Keratinocyte (primary cell): Measurements from ENCODE around the gene ITPKC.

CAGE:
- cytosol, long polyA minus RNA: no peak
- cytosol, long polyA plus RNA: no peak
- long polyA plus RNA: no peak
- nucleus, long polyA minus RNA: no peak
- nucleus, long polyA plus RNA: no peak
Measured at GRCh38 chr19:40410286-40410485, 3.0 kb downstream of the PRX start.

GRCh38 chr19:40421927-40422759 lies 3.6 kb downstream of the SERTAD1 start:
CAGE:
- cytosol, long polyA minus RNA: no peak
- cytosol, long polyA plus RNA: no peak
- long polyA plus RNA: no peak
- nucleus, long polyA minus RNA: no peak
- nucleus, long polyA plus RNA: no peak

DNA sequence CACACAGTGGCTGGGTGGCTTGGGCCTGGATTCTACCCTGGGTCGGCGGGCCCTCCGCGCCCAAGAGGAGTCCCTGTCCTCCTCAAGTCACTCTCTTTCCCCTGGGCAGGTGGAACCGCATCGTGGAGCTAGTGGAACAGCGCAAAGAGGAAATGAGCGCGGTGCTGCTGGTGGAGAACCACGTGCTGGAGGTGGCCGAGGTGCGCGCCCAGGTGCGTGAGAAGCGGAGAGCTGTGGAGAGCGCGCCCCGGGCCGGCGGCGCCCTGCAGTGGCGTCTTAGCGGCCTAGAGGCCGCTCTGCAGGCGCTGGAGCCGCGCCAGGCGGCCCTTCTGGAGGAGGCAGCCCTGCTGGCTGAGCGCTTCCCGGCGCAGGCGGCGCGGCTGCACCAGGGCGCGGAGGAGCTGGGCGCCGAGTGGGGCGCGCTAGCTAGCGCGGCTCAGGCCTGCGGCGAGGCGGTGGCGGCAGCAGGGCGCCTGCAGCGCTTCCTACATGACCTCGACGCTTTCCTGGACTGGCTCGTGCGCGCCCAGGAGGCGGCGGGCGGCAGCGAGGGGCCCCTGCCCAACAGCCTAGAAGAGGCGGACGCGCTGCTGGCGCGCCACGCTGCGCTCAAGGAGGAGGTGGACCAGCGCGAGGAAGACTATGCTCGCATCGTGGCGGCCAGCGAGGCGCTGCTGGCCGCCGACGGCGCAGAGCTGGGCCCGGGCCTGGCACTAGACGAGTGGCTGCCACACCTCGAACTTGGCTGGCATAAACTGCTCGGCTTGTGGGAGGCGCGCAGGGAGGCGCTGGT lies 52.7 kb downstream of the SPTBN4 start:
CAGE:
- cytosol, long polyA minus RNA: no peak
- cytosol, long polyA plus RNA: no peak
- long polyA plus RNA: no peak
- nucleus, long polyA minus RNA: no peak
- nucleus, long polyA plus RNA: no peak

DNA sequence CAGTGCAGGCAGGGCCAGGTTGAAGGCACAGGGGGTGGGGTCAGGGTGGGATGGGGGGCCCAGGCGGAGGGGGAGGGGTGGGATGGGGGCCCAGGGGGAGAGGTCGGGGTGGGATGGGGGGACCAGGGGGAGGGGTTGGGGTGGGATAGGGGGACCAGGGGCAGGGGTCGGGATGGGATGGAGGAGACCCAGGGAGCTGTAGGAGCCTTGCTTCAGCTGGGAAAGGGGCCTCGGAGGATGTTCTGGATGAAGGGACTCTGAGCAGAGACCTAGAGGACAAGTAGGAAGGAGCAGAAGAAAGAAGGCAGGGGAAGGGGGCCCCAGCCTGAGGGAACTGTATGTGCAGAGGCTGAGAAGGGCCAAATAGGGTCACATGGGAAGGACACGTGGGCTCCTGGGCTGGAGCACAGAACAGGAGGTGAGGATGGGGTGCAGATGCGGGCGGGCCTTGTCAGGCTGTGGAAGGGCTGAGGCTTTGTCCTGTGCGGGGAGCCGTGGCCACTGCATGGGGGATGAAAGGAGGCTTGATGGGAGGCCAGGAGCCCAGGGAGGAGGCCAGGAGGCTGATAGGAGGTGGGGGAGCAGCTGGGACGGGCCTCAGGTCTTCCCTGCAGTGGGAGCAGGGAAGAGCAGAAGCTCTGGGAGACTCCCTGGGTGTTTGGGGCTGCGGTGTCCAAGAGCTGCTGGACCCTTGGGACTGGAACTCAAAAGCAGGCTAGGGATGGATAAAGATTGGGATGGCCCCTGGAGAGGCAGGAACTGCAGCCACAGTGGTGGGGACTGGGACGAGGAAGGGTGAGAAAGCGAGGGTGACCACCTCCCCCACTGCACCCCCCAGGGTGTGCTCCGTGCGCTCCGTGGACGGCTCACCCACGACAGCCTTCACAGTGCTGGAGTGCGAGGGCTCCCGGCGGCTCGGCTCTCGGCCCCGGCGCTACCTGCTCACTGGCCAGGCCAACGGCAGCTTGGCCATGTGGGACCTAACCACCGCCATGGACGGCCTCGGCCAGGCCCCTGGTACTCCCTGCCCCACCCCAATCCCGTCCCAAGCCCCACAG lies 11.4 kb upstream of the LTBP4 start:
CAGE:
- cytosol, long polyA minus RNA: no peak
- cytosol, long polyA plus RNA: no peak
- long polyA plus RNA: no peak
- nucleus, long polyA minus RNA: no peak
- nucleus, long polyA plus RNA: no peak

GRCh38 chr19:40685020-40686071 lies 5.1 kb downstream of the NUMBL start:
CAGE:
- cytosol, long polyA minus RNA: no peak
- cytosol, long polyA plus RNA: no peak
- long polyA plus RNA: no peak
- nucleus, long polyA minus RNA: start-site peak on the minus strand at chr19:40685643-40685725, 14 reads
- nucleus, long polyA plus RNA: no peak

DNA sequence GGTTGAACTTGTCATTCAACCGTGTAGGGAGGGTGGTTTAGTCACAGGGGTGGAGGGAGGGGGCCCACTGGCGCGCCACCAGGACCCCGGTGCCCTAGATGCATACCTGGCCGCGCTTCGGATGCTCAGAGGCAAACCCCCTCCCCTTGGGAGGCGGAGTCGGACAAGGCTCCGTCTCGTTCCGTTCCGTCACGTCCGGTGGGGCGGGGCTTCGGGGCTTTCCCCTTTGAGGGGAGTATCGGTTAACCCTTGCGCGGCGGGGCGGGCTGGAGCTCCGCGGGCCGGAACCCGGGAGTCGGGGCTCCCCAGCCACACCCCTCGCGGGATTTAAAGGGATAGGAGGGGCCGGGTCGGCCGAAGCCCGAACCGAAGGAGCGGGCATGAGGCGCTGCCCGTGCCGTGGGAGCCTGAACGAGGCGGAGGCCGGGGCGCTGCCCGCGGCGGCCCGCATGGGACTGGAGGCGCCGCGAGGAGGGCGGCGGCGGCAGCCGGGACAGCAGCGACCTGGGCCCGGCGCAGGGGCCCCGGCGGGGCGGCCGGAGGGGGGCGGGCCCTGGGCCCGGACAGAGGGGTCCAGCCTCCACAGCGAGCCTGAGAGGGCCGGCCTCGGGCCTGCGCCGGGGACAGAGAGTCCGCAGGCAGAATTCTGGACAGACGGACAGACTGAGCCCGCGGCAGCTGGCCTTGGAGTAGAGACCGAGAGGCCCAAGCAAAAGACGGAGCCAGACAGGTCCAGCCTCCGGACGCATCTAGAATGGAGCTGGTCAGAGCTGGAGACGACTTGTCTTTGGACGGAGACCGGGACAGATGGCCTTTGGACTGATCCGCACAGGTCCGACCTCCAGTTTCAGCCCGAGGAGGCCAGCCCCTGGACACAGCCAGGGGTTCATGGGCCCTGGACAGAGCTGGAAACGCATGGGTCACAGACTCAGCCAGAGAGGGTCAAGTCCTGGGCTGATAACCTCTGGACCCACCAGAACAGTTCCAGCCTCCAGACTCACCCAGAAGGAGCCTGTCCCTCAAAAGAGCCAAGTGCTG lies at the start of gene ITPKC:
ITPKC (plus strand) TSS at position 357 of the 1,038 bp plus-strand sequence.
CAGE:
- cytosol, long polyA minus RNA: no peak
- cytosol, long polyA plus RNA: start-site peak on the plus strand centred at position 435 of the sequence, 413 bp wide, 87 and 22 reads in 2 replicates
- long polyA plus RNA: no peak
- nucleus, long polyA minus RNA: no peak
- nucleus, long polyA plus RNA: start-site peak on the minus strand centred at position 294 of the sequence, 373 bp wide, 14 and 22 reads in 2 replicates; start-site peak on the plus strand centred at position 511 of the sequence, 608 bp wide, 77 and 88 reads in 2 replicates

DNA sequence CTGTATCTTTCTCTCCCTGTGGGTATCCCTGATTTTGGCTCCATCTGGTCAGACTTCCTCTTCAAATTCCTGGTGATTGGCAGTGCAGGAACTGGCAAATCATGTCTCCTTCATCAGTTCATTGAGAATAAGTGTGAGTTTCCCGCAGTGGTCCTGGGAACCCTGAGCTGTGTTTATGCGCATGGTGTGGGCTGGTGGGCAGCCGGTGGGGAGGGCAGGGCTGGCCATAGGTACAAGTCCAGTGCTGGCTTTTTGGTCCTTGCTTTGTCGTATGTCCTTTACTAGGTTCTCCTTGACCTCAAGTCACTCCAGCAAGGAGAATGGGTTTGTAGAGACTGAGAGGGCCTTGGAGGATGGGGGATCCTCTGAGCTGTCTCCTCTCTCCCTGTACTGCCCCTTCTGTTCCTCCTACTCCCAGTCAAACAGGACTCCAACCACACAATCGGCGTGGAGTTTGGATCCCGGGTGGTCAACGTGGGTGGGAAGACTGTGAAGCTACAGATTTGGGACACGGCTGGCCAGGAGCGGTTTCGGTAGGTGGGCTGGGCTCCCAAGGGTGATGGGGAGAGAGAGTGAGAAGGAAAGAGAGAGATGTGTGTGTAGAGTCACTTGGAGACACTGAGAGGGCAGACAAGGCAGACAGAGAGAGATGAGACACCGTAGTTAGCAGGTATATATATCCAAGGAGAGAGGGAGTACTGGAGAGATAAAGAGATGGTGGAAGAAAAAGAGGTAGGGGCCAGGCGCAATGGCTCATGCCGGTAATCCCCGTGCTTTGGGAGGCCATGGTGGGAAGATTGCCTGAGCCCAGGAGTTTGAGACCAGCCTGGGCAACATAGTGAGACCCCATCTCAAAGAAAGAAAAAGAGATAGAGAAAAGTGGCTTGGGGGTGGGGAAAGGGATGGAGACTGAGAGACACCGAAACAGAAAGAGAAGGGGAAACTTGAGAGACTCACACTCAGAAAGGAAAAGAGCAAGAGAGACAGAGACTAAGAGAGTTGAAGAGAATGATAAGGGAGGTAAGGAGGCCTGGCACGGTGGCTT lies 2.2 kb downstream of the RAB4B start:
CAGE:
- cytosol, long polyA minus RNA: no peak
- cytosol, long polyA plus RNA: no peak
- long polyA plus RNA: no peak
- nucleus, long polyA minus RNA: no peak
- nucleus, long polyA plus RNA: no peak

DNA sequence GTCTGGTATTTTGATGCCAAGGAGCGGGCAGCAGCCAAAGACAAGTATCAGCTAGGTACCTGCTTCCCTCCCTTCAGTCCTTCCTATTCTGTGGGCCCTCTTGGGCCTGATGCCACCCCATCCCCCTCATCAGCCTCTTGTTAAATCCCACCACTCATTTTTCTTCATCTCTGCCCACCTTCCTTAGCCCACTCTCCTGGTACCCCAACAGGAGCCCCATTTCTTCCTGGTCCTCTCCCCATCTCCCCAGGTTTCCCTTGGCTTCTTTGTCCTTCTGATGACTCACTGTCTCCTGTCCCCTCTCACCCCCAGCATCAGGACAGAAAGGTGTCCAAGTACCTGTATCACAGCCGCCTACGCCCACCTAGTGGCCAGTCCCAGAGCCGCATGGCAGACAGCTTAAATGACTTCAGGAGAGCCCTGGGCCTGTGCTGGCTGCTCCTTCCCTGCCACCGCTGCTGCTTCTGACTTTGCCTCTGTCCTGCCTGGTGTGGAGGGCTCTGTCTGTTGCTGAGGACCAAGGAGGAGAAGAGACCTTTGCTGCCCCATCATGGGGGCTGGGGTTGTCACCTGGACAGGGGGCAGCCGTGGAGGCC lies 8.6 kb downstream of the EGLN2 start:
CAGE:
- cytosol, long polyA minus RNA: no peak
- cytosol, long polyA plus RNA: no peak
- long polyA plus RNA: no peak
- nucleus, long polyA minus RNA: no peak
- nucleus, long polyA plus RNA: no peak

DNA sequence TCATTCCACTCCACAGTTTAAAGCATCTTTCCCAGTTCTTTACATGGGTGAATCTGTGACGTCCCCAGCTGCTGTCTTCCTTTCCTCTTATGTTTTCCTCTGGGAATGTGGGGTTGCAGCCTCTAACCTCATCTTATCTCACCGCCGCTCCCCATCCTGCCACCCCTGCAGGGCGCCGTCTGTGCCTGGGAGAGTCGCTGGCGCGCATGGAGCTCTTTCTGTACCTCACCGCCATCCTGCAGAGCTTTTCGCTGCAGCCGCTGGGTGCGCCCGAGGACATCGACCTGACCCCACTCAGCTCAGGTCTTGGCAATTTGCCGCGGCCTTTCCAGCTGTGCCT lies 13.5 kb downstream of the CYP2F1 start:
CAGE:
- cytosol, long polyA minus RNA: no peak
- cytosol, long polyA plus RNA: no peak
- long polyA plus RNA: no peak
- nucleus, long polyA minus RNA: no peak
- nucleus, long polyA plus RNA: no peak

DNA sequence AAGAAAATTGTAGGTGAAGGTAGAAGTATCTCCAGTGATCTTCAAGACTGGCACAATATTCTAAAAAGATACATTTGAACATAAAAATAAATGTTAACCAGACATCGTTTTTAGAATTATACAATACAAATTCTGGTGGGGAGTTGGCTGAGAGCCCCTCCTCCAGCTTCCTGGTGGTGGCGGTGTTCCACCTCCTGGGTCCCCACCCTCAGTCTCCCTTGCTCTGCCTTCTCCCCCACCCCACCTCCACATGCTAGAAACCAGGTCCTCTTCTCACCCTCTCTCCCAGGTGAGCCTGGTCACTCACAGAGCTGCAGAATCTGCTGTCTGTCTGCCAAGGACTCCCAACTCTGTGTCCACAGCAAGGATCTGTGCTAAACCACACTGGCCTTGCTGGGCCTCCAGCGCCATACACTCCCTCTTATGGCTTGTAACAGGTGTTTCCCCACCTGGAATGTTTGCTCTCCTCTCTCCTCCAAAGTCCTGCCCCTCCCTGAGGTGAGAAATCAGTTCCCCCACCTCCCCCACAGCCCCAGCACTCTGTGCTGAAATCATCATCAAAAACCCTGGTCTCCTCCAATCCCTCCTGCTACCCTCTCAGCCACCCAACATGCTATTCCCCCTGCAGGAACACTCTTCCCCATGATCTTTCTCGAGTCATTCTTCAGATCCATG lies 20.6 kb upstream of the CYP2S1 start:
CAGE:
- cytosol, long polyA minus RNA: no peak
- cytosol, long polyA plus RNA: no peak
- long polyA plus RNA: no peak
- nucleus, long polyA minus RNA: no peak
- nucleus, long polyA plus RNA: no peak

CAGE:
- cytosol, long polyA minus RNA: no peak
- cytosol, long polyA plus RNA: no peak
- long polyA plus RNA: no peak
- nucleus, long polyA minus RNA: no peak
- nucleus, long polyA plus RNA: no peak
Measured at GRCh38 chr19:41207309-41207891, 11.6 kb upstream of the AXL start.

GRCh38 chr19:41225575-41225852 lies 6.5 kb downstream of the AXL start:
CAGE:
- cytosol, long polyA minus RNA: no peak
- cytosol, long polyA plus RNA: no peak
- long polyA plus RNA: no peak
- nucleus, long polyA minus RNA: no peak
- nucleus, long polyA plus RNA: no peak

GRCh38 chr19:41273393-41274160 lies 9.4 kb downstream of the HNRNPUL1 start:
CAGE:
- cytosol, long polyA minus RNA: no peak
- cytosol, long polyA plus RNA: no peak
- long polyA plus RNA: no peak
- nucleus, long polyA minus RNA: no peak
- nucleus, long polyA plus RNA: no peak

CAGE:
- cytosol, long polyA minus RNA: no peak
- cytosol, long polyA plus RNA: no peak
- long polyA plus RNA: start-site peak on the minus strand at chr19:41331820-41332189, 40 and 38 reads in 2 replicates
- nucleus, long polyA minus RNA: start-site peak on the minus strand at chr19:41331773-41332004, 41 reads
- nucleus, long polyA plus RNA: start-site peak on the minus strand at chr19:41331831-41331938, 16 and 18 reads in 2 replicates; start-site peak on the minus strand at chr19:41331993-41332003, 30 and 18 reads in 2 replicates
Measured at GRCh38 chr19:41331476-41332531, 21.8 kb downstream of the CCDC97 start.

GRCh38 chr19:41463260-41463995 lies 20.5 kb downstream of the ERICH4 start:
CAGE:
- cytosol, long polyA minus RNA: no peak
- cytosol, long polyA plus RNA: no peak
- long polyA plus RNA: no peak
- nucleus, long polyA minus RNA: no peak
- nucleus, long polyA plus RNA: no peak

GRCh38 chr19:41530682-41531416 lies 45.1 kb upstream of the CEACAM21 start:
CAGE:
- cytosol, long polyA minus RNA: no peak
- cytosol, long polyA plus RNA: no peak
- long polyA plus RNA: no peak
- nucleus, long polyA minus RNA: no peak
- nucleus, long polyA plus RNA: no peak

DNA sequence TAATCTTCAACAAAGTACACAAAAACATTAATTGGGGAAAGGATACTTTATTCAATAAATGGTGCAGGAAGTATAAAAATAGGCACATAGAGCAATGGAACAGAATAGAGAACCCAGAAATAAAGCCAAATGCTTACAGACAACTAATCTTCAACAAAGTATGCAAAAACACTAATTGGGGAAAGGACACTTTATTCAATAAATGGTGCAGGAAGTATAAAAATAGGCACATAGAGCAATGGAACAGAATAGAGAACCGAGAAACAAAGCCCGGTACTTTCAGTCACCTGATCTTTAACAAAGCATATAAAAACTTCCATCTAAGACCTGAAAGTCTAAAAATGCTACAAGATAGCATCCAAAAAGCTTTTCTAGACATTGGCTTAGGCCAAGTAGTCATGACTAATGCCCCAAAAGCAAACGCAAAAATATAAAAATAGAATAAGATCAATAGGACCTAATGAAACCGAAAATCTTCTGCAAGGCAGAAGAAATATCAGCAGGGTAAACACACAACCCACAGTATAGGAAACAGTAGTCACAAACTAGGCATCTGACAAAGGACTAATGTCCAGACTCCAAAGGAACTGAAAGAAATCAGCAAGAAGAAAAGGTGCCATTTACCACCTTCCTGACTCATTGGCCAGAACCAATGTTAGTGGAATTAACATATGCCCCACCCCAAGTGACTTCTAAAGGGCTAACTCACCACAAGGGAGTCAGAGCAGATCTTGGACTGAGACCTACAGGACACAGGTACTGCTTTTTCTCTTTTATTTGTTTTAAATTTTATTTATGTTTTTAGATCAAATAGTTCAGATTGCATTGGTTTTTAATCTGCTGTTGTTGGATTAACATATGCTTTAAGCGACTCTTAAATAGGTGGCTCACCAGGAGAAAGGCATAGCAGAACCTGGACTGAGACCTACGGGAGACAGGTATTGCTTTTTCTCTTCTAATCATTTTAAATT lies 40.8 kb upstream of the CEACAM21 start:
CAGE:
- cytosol, long polyA minus RNA: no peak
- cytosol, long polyA plus RNA: no peak
- long polyA plus RNA: no peak
- nucleus, long polyA minus RNA: no peak
- nucleus, long polyA plus RNA: no peak

DNA sequence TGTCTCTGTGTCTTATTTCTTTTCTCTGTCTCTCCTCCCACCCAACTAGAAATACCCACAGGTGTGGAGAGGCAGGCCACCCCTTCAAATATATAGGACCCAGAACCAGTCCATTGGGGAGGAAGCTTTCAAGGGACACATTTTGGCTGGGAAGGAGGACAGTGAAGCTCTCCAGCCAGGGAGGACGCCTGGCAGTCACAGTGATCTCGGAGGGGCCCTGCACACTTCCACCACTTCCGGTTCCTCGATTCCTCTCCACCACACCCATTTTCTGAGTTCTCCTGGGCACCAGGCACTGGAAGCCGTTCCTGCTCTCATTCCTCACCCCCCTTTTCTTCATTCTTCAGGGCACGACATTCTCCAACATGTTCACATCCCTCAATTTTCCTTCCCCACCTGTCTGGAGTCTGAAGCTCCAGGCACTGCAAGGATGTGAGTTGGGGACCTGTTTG lies 30.4 kb upstream of the CEACAM21 start:
CAGE:
- cytosol, long polyA minus RNA: no peak
- cytosol, long polyA plus RNA: no peak
- long polyA plus RNA: no peak
- nucleus, long polyA minus RNA: no peak
- nucleus, long polyA plus RNA: no peak

DNA sequence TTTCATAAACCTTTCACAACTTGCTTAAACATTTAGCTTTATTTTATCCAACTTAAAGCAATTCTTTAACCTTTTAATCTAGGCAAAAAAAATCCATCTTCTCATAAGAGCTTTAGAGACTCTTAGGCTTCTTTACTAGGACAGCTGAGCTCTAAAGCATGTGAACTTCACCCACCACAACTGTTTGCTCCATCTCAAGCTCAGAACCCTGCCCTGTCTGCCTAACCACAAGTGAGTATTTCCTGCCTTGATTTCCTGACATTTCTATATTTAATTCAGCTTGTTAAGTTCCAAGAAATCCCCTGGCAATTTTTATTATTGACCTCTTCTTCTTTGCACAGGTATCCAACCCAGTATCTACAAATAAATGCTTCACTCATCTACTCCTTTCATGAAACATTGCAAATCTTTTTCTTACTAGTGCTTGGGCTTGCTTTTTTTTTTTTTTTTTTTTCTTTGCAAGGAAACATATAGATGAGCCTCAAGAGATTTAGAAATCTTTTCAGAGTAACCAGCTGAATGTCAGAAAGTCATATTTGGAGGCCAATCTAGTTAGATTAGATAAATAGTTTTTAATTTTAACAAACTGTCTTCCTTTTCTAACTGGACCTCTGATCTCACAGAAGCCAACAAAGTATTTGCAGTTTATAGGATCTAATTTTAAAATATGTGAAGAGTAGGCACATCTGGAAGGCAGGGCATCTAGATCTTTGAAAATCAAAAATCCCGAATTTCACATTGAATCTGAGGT lies 20.9 kb upstream of the CEACAM21 start:
CAGE:
- cytosol, long polyA minus RNA: no peak
- cytosol, long polyA plus RNA: no peak
- long polyA plus RNA: no peak
- nucleus, long polyA minus RNA: no peak
- nucleus, long polyA plus RNA: no peak

GRCh38 chr19:41563819-41564230 lies 12.1 kb upstream of the CEACAM21 start:
CAGE:
- cytosol, long polyA minus RNA: no peak
- cytosol, long polyA plus RNA: no peak
- long polyA plus RNA: no peak
- nucleus, long polyA minus RNA: no peak
- nucleus, long polyA plus RNA: no peak